Epithelial cell of alveolus of lung (primary cell): Measurements from ENCODE around the gene FBXO5.

DNA sequence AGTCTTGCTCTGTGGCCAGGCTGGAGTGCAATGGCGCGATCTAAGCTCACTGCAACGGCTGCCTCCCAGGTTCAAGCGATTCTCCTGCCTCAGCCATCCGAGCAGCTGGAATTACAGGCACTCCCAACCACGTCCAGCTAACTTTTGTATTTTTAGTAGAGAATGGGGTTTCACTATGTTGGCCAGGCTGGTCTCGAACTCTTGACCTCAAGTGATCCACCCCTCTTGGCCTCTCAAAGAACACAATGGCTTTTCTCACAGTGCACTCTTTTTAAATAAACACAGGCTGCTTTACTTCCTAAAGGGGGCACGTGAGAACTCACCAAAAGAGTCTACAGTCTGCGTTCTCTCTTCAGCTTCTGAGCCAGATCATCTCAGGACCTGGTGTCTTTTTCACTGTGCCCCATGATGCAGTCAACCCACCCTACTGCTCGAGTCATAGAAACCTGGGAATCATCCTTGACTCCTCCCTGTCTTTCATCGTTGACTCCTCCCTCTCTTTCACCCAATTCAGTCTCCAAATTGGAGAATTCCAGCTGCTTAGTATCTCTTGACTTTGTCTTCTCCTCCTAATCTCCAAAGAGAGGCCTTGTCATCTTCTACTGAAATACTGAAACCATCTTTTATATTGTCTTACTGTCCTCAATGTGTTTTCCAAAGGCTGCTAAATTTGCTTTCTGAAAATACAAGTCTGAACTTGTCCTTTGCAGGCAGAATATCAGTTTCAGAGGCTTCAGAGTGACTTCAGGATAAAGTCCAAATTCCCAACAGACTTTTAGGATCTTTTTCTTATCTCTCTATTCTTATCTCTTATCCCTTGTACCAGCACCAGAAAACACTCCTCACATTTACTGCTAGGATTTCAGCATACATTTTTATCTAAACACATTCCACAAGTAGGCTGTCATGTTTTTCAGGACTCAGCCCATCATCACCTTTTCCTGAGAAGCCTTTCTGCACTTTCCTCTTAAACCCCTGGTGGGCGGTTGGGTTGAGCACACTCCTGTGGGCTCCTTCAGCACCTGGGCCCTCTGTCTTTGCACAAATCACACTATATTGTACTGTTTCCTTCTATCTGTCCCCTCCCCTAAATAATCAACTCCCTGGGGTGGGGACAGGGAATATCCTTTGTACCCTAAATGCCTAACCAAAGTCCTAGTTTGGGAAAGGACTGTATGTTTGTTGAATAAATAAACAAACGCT, 323.3 kb downstream of the SYNE1 start:
- RAMPAGE, long total RNA: no peak
- RRBS: no CpG with 5 or more reads among the region's 13 CpGs

DNA sequence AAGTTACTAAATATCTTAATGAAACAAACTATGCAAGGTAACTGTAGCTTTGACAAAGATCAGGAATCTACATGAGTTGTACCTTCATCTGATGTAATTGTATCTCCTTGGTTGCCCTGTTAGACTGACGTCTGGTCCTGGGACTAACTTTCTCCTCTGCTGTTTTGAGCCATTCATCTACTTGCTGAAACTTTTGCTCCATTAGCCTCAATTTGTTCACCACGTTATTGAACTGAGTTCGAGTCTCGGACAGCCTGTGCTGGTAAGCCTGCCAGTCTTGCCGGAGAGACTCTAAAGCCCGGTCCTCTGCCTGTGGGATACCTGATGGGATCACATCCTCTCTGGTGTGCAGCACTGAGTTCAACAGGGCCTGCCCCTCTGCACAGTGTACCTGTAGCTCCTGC, 282.6 kb downstream of the SYNE1 start:
- RAMPAGE, long total RNA: no peak
- RRBS: no CpG with 5 or more reads among the region's 6 CpGs

DNA sequence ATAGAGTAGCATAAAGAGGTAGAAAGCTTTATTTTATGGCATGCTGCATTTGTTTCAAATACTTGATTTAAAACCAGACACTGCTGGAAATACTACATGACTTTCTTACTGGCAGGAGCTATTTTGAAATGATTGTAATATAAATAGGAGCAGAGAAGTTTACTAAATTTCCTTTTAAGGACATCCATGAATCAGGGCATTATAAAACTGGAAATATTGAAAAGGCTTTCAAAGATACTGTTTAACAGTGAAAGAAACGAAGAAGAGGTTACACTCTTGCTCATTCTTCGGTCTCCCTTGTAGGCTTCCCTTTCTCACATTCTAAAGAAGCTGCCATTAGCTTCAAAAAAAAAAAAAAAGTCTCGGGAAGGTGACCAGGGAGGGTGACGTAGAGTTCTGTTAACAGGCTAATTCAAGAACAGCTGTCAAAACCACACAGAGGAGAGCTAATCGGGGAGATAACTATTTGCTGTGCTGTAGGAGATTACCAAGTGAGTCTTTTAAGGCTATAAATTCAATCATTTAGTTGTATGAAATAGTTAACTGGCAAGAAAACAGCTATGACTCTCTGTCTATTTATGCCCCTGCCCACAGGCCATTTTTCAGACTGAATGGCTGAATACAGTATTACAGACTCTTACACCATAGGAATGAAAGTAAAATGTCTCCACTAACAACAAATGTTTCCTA, 256.9 kb downstream of the SYNE1 start:
- RAMPAGE, long total RNA: no peak
- RRBS: no CpG with 5 or more reads among the region's 5 CpGs

- RAMPAGE, long total RNA: no peak
- RRBS: no CpG with 5 or more reads among the region's 5 CpGs
These were observed 165.7 kb downstream of the SYNE1 start for GRCh38 chr6:152471477-152471828.

DNA sequence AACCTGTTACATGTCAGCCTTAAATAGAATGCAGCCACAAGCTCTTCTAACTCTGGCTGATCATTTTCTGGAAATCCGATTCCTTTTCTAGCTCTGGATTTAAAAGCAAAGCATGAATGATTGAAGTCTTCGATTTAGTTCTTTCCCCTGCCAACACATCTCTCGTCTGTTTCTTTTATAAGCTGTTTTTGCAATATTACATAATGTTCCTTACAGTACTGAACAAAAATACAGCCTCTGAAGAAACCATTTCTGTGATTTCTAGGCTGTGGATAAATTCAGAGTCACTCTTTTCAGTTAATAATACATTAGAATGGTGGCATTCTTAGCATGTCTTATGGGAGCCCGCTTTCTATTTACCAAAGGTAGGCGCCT, 165.3 kb downstream of the SYNE1 start:
- RAMPAGE, long total RNA: no peak
- RRBS: no CpG with 5 or more reads among the region's 5 CpGs

GRCh38 chr6:152572222-152572845, 64.8 kb downstream of the SYNE1 start:
- RAMPAGE, long total RNA: no peak
- RRBS: no CpG with 5 or more reads among the region's 7 CpGs

- RAMPAGE, long total RNA: no peak
- RRBS: no CpG with 5 or more reads among the region's 1 CpG
These were observed 887 bp downstream of the MYCT1 start for GRCh38 chr6:152698527-152699040.

GRCh38 chr6:152981946-152983185, at the start of gene FBXO5:
FBXO5 (minus strand) TSS chr6:152983041.
- RAMPAGE, long total RNA: start-site peak on the minus strand at chr6:152983039-152983056, 141 and 492 reads in 2 replicates
- RRBS: 1% methylated on average over 13 of the region's 95 CpGs

DNA sequence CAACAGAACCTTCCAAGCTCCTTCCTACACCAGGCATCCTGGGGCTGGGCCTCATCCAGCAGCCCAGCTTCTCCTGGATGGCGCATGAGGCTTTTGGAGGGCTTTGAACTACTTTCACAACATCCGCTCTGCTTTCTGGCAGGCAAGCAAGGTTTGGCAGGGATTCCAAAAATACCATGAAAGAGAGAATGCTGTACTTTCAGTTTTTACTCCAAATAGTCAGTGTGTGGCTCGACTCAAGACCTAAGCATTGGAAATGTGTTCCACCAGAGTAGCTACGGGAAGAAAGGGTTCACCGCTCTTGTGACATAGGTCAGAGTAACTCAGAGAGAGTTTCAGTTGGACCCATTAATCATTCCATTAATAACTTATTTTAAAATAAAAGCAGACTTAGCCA, 125.4 kb downstream of the OPRM1 start:
- RAMPAGE, long total RNA: no peak
- RRBS: no CpG with 5 or more reads among the region's 5 CpGs

- RAMPAGE, long total RNA: no peak
- RRBS: no CpG with 5 or more reads among the region's 2 CpGs
These were observed 26.1 kb downstream of the IPCEF1 start for GRCh38 chr6:154330569-154330786.

- RAMPAGE, long total RNA: no peak
- RRBS: no CpG with 5 or more reads among the region's 1 CpG
These were observed 29.2 kb downstream of the CNKSR3 start for GRCh38 chr6:154481259-154481734.

GRCh38 chr6:154482834-154483569, 27.5 kb downstream of the CNKSR3 start:
- RAMPAGE, long total RNA: no peak
- RRBS: no CpG with 5 or more reads among the region's 10 CpGs

DNA sequence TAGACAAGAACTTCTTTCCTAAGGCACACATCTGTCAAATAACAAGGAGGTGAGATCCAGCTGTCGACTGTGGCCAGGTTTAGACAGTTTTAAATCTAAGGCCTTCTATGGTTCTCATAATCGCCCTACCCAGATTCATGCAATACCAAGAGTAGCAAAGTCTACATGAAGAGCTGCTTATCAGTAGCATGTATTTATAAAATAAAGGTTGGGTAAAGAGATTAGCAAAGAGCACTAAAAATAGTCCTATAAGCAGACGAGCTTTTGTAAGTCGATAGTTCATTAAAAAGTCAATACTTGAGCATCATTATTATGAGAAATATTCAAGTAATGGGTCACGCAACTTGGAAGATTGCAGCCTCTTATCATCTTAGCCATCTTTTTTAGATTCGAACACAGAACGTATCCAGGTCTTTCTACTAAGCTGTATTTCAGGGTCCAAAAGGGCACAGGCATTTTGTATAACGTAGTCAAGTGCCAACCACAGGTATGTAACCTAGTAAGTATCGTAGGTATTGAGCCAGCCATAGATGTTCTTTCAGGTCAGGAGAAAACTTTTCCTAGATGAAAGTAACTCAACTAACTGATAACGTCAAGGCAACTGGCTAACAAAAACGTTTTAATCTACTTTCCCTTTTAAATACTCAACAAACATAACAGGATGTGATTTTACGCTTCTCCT, 3.1 kb downstream of the CNKSR3 start:
- RAMPAGE, long total RNA: no peak
- RRBS: no CpG with 5 or more reads among the region's 12 CpGs

DNA sequence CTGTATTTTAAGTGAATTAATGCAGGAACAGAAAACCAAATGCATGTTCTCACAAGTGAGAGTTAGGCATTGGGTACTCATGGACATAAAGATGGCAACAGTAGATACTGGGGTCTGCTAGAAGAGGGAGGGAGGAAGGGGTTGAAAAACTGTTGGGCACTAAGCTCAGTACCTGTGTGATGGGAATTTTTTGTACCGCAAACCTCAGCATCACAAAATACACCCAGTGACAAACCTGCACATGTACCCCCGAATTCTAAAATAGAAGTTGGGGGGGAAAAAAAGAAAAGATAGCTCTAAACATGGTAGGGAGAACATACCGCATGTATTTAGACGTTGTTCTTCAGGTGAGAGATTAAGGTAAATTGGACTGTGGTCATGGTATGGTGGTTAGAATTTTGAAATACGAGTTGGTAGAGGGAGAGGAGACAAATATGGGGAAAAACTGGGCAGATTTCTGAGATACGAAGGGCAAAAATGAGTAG, 38.4 kb downstream of the SCAF8 start:
- RAMPAGE, long total RNA: no peak
- RRBS: no CpG with 5 or more reads among the region's 6 CpGs

DNA sequence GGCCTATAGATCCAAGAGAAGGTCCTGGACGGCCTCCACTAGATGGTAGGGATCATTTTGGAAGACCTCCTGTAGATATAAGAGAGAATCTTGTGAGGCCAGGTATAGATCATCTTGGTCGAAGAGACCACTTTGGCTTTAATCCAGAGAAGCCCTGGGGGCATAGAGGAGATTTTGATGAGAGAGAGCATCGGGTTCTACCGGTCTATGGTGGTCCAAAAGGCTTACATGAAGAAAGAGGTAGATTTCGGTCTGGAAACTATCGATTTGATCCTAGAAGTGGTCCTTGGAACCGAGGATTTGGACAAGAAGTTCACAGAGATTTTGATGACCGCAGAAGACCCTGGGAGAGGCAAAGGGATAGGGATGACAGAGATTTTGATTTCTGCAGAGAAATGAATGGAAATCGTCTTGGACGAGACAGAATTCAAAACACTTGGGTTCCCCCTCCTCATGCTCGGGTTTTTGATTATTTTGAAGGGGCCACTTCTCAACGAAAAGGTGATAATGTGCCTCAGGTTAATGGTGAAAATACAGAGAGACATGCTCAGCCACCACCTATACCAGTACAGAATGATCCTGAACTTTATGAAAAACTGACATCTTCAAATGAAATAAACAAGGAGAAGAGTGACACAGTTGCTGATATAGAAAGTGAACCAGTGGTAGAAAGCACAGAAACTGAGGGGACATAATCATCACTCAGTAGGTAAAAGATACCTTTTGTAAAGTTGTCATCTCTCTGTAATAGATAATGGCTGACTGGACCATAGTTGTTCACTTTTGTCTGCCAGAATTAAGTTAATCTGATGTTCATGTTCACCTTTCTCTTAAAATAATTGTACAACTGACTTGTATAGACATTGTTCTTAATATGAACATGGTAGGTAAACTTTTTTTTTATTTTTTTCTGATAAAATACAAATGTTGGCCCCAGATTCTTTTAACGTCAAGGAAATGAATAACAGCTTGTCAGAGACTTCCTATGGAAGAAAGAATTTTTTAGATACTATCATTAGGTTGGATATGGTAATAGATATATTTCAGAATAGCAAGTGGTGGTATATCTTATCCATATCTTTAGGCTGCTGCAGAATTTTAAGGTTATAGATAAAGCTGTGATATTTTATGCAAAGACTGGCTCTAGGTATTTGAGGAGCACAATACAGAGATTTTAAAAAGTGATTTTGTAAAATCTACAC, 99.9 kb downstream of the SCAF8 start:
- RAMPAGE, long total RNA: no peak
- RRBS: no CpG with 5 or more reads among the region's 13 CpGs

GRCh38 chr6:154891683-154892369, 103.3 kb upstream of the TIAM2 start:
- RAMPAGE, long total RNA: no peak
- RRBS: no CpG with 5 or more reads among the region's 6 CpGs

DNA sequence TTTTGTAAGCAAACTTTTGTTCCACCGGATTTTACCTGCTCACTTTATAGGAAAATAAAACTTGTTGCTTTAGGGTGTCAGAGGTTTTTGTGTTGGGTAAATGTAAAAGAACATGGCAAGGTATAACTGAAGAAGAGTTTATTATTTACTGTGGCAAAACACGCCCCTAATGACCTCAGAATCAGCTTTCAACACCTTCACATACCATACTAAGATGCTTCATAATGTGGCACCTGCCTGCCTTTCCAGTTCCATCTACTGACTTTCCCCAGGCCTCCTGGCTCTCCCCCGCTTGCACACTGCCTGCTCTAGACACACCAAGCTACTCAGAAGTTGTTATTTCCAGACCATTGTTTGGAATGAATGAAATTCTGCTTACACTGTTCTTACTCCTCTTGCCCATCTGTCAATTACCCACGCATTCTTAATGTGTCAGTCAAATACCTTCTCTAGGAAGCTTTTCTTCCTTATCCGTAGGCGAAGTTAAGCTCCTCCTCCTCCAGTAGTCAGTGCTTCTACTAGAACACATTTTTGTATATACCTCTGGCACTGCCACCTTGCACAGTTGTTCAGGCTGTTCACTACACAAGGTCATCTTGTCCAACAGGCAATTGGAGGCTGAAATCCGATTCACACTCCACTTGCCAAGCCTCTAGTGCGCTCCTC, 1.8 kb downstream of the TIAM2 start:
- RAMPAGE, long total RNA: no peak
- RRBS: no CpG with 5 or more reads among the region's 8 CpGs

- RAMPAGE, long total RNA: no peak
- RRBS: no CpG with 5 or more reads among the region's 3 CpGs
These were observed 18.4 kb downstream of the TIAM2 start for GRCh38 chr6:155013527-155013945.

DNA sequence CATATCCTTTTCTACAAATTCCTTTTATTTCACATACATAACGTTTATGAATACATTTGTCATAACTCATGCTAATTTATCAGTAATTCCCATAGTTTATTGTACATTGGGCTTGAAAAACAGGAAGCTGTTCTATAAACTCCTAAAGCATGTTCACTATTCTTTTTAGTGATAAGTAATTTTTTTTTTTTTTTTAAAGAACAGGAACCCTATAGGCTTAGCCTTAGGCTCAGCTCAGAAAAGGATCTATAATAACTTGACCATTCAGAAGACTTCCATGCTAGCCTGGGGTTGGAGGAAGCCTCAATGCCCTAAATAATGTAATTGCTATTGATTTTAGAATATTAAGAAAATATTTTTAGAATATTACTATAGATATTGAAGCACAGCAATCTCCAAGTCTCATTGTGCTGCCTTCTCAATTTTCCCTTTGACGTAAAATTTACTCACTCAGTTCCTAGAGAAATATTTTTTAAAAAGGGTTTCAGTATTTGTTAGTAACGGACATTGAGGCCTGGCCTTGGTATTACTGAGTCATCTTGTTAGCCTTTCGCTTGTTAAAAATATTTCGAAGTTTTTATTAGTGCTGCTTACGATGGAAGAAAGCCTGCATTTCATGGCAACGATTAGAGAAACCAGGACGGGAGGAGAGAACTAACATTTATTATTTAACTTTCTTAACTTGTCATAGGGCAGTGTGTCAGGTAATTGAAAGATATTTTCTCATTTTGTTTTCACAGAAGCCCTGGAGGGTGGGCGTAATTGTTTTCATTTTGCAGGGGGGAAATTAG, 82.1 kb downstream of the TIAM2 start:
- RAMPAGE, long total RNA: no peak
- RRBS: no CpG with 5 or more reads among the region's 9 CpGs

GRCh38 chr6:155248301-155248742, 15.5 kb upstream of the CLDN20 start:
- RAMPAGE, long total RNA: no peak
- RRBS: no CpG with 5 or more reads among the region's 11 CpGs